Colic lymph node (tissue), 1 donor: ENCODE results near the gene RUFY1.

DNA sequence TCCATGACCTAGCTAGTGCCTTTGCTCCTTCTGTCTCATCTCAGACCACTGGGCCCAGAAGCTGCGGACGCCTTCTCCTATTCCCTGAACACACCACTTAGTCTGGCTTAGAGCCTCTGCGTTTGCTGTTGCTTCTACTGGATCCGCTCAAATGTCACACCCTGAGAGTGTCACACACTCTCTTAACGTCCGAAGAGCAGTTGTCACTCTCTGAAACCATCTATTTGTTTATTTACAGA is 1.3 kb upstream of the GRK6 start:
- PRO-cap, result no peak

GRCh38 chr5:177443479-177444085 is 3.0 kb upstream of the PRR7 start:
- PRO-cap, result no peak

DNA sequence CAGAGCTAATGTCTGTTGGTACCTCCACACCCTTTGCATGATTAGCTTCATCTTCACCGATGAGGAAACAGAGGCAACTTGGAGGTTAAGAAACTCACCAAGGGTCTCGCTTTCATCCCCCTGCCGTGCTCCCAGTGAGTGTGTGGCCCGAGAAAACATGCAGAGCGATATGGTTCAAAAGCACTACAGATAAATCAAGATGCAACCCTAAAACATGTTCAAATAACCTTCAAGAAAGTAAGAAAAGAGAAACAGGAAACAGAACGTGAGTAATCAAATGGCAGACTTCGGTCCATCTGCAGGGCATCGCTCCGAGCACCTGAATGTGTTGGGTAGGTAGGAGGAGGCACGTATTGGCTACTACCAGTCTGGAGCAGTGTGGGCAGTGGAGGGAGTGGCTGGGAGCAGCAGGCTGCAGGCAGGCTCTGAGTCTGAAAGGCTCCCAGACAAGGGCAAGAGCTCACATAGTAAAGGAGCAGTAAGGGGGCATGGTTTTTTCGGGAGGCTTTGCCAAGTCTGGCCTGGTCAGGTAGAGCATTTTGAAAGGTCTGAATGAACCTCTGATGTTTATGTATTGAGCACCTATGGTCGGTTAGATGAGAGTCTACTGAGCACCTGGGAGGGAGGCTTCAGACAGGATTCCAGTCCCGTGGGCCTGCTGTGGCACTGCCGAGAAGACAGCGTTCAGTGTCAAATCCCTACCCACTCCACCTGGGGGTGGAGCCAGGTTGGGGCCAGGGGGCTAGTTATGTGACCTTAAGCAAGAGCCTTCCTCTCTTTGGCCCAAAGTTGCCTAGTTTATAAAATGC is 5.5 kb downstream of the PRR7 start:
- PRO-cap, result no peak

DNA sequence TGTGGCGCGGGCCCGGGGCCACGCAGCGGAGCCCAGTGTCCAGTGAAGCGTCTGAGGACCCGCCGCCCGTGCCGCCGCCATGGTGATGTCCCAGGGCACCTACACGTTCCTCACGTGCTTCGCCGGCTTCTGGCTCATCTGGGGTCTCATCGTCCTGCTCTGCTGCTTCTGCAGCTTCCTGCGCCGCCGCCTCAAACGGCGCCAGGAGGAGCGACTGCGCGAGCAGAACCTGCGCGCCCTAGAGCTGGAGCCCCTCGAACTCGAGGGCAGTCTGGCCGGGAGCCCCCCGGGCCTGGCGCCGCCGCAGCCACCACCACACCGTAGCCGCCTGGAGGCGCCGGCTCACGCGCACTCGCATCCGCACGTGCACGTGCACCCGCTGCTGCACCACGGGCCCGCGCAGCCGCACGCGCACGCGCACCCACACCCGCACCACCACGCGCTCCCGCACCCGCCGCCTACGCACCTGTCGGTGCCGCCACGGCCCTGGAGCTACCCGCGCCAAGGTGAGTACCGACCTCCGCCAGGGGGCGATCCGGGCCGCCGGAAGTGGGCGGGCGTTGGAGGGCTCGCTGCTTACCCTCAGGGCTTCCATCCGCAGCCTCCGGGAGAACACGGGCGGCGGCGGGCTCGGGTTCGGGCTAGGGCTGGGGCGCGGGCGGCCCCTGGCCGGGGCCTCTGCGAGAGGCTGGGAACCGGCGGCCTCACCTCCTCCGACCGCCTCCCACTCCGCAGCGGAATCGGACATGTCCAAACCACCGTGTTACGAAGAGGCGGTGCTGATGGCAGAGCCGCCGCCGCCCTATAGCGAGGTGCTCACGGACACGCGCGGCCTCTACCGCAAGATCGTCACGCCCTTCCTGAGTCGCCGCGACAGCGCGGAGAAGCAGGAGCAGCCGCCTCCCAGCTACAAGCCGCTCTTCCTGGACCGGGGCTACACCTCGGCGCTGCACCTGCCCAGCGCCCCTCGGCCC is 8.7 kb downstream of the PRR7 start:
- PRO-cap, result bidirectional peak, plus-strand start at position 600 of the sequence, minus-strand start at position 488 of the sequence; bidirectional peak, plus-strand start at position 912 of the sequence, minus-strand start at position 859 of the sequence

GRCh38 chr5:177461961-177462741 is 11.3 kb downstream of the DBN1 start:
- PRO-cap, result no peak

DNA sequence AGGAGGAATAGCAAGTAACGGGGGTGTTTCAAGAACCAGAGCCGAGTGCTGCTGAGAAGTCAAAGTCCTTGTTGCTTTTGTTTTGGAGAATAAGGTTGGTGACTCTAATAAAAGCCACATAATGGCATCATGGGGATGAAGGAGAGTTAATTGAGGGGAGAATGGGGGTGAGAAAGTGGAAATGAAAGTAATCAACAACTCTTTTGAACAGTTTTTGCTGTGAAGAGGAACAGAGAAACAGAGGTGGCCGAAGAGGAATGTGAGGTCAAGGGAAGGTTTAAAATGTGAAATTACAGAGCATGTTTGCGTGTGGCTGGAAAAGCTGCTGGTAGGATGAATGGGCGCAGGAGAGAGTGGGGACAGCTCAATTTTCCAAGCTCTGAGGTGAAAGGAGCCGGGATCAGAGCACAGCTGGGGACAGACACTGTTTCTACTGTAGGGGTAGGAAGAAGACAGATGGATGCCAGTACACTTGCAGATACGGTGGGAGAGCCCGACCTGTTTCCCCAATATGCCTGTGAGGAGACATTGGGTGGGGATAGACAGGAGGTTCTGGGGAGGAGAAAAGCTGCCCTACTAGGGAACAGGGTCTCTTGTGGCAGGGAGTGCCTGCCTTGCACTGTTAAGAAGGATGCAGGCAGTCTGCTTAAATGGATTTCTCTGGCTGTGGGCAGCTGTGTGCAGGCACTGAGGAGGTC is 4.8 kb upstream of the PDLIM7 start:
- PRO-cap, result no peak

GRCh38 chr5:177516448-177516859 is 307 bp downstream of the DDX41 start:
- PRO-cap, result no peak

DNA sequence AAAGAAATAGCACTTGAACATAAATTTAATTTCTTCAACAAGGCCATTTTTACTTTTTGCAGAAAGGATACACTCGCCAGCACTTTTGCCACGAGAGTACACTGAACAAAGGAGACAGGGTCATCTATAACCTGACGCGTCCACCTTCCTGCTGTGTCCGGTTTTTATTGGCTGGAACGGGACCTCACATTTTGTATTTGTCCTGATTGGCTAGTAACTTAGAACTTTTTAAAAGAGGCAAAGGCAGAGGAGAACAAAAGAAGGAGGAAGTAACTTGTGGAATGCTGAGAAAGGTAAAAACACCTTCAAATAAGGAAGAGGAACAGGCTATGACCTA is 17.0 kb upstream of the TMED9 start:
- PRO-cap, result no peak

GRCh38 chr5:177616776-177617227 is 16.9 kb downstream of the B4GALT7 start:
- PRO-cap, result no peak

DNA sequence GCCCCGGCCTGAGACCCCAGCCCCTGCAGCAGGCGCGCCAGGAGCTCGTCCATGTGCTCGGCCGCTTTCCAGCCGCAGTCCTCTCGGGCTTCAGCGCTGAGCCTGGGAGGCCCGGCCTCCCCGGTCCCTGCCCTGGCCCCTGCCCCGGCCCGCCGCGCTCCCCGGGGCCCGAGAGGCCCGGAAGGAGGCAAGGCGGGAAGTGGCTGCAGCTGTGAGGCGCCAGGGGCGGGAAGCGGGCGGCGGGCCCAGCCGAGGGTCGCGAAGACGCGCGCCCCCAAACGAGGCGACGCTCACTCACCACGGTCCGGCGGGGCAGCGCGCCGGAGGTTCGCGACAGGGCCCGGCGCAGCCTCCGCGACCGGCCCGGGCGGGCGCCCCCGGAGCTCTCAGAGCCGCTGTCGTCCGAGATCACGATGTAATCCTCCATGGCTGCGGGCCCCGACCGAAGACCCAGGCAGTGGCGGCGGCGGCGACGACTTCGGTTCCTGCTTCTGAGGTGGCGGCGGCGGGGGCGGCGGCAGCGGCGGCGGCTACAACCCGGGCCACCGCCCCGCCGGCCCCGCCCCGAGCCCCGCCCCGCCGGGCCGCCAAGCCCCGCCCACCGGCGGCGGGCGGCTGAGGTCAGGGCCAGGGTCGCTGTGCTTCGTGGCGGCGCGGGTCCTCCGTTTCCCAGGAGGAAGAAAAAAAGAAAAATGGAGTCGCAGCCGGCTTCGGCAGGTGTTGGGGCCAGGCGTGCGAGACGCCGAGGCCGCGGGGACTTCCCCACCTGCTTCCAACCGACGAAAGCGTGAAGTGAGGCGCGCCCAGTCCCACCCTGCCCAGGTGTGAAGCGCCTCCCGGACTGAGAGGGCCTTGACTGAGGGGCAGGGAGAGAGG is 72.0 kb downstream of the B4GALT7 start:
- PRO-cap, result bidirectional peak, plus-strand start at position 494 of the sequence, minus-strand start at position 450 of the sequence

DNA sequence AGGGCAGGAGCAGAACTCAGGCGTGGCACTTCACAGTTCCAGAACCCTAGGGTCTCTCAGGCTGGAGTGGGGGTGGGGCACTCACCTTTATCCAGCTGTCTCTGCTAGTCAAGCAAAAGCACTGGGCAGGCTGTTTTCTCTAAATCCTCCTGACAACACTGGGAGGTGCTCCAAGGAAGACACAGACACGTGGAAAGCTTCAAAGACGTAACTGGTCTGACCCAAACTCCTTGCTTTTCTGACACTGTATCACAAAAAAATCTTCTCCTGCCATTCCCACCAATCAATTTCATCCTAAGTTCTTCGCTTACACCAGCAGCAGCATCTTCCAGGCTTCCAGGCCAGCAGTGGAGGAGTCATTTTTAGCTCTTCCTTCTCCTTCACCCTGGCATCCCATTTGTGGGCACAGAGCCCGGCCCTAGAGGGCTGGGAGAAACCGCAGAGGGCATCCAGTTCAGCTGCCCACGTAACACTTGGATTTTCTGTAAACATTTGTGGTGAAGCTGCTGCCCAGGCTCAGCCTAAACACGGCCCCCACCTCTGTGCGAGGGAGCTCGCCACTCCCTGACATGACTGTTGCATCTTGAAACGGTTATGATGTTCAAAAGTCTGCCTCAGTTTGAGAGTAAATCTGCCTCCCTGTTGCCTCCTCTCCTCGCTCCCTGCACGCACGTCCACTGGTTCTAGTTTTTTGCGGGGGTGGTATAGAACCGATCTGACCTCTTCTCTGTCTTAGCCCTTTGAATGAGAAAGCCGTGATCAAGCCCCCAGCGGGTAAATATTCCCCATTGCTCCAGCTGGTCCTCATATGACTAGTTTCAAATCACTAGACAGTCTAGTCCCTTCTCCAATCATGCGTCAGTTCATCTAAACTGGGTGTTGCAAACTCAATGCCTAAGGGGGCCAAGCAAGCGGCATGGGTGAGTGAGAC is 35.1 kb upstream of the N4BP3 start:
- PRO-cap, result no peak

DNA sequence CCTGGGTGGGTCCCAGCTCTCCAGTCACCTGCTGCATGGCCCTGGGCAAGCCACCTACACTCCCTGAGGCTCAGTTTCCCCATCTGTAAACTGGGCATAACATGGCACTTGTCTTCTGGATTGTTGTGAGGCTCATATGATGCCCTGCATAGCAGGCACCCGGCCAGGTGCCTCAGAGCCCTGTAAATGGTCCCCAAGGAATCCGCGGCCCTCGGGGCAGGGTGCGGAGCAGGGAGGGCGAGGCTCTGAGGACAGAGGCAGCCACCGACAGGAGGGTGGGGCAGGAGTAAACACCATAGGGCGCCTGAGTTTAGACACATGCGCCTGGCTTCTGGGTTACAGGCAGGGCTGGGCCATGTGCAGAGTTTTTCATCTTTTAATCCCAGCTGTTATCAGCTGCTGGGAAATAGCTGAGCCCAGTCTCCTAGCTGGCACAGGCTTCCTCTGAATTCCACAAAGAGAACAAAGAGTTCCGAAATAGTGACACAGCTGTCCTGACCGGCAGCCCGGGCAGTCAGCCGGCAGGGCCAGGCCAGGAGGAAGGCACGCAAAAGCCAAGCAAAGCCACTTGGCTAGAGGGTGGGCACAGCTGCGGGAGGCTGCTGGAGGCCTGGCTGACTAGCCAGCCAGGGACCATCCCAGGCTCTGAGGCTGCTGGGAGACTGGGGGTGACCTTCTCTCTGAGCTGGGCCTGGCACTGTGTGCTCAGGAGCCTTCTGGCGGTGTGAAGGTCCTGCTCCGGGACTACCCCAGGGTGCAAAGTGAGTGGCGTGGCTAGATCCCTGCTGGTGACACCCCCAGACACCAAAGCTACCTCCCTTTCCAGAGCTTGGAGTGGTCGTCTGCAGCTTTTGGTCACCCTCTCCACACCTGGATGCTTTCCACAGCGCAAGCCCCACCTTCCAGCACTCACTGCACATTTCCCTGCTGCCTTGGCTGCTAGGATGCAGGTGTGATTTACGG is 99.0 kb upstream of the PHYKPL start:
- PRO-cap, result no peak

DNA sequence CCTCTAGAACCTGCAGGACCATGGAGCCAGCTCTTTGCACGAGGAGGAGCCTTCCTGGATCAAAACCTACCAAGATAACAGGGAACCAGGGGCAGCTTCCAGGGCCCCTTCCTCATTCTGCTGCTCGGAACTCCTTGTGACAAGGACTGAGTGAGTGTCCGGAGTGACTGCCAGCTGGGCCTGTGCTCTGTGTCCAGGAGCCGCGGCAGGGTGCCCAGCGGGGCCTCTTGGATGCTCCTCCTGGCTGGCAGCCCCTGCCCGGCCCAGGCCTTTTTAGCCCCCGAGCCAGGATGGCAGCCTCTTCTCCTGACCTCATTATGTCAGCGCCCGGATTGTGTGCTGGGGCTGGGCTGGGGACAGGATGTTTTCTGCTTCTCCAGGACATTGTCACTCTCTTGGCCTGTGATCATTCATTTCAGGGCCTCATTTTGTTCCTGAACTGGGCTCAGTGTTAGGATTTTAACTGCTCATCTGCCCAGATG is 161.8 kb downstream of the COL23A1 start:
- PRO-cap, result no peak

DNA sequence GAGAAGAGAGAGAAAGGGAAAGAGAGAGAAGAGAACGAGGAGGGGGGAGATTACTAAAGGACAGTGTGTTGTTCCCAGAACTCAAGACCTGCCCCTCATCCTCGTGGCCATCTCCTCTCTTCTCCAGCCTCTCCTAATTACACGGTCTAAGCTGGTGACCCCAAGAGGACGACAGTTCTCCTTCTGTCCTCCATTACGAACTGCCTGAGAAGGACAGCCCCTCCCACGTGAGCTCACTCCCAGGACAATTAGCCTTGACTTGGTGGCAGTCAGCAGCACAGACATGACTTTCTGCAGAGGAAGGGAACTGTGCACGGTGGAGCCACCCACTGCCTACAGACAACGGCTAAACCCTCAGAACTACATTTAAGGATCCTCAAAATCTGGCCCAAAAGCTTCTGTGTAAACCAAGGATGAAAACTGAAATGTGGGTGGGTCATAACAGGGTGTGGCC is 99.0 kb downstream of the COL23A1 start:
- PRO-cap, result no peak

GRCh38 chr5:178527185-178527866 is 62.9 kb downstream of the COL23A1 start:
- PRO-cap, result no peak

GRCh38 chr5:178577368-178577994 is 12.7 kb downstream of the COL23A1 start:
- PRO-cap, result no peak

DNA sequence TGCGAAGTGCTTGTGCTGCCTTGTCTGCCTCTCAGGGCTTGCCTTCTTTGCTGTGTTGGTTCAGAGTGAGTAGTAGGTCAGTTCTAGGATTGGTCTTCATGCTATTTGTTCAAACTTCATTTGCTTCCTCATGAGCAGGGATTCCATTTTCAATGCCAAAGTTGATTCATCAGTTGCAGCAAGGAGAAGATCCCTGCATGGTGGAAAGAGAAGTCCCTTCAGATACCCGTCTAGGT is 16.7 kb downstream of the ZNF354C start:
- PRO-cap, result no peak

DNA sequence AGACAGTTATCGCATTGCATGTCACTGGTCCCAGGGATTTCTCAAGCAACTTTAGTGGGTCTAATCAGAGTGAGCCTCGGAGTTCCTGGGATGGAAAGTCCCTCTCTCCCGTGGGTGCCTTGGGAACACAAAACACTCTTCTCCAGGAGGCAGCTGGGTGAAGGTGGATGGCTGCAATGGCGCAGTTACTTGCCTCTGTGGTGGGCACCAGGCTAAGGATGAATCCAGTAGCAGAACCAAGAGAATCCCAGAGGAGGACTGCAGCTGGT is 33.9 kb upstream of the ADAMTS2 start:
- PRO-cap, result no peak

DNA sequence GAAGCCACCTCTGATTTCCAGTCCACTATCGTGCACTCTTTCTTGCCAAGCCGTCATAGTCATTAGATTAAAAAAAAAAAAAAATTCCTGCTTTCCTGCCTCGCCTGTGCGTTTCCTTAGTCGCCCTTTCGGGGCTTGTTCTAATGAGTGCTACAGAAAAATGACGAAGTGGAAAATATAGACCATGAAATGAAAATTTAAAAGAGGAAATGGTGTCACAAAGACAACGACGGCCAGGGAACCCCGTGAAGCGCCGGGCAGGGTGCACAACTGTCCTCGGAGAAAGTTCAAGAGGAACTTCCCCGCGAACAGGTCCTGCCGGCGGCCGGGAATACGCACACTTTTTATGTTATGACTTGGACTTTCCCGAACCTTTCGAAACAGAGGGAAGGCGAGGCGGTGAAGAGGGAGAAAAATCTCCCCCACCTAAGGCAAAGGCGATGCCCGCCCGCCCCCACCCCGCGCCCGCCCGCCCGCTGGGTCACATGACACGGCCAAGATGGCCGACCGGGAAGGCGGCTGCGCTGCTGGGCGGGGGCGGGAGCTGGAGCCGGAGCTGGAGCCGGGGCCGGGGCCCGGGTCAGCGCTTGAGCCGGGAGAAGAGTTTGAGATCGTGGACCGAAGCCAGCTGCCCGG is at the start of gene RUFY1:
Gene RUFY1 (plus strand): TSS at position 484 of the 636 bp plus-strand sequence.
- PRO-cap, result bidirectional peak, plus-strand start at position 491 of the sequence, minus-strand start at position 289 of the sequence

DNA sequence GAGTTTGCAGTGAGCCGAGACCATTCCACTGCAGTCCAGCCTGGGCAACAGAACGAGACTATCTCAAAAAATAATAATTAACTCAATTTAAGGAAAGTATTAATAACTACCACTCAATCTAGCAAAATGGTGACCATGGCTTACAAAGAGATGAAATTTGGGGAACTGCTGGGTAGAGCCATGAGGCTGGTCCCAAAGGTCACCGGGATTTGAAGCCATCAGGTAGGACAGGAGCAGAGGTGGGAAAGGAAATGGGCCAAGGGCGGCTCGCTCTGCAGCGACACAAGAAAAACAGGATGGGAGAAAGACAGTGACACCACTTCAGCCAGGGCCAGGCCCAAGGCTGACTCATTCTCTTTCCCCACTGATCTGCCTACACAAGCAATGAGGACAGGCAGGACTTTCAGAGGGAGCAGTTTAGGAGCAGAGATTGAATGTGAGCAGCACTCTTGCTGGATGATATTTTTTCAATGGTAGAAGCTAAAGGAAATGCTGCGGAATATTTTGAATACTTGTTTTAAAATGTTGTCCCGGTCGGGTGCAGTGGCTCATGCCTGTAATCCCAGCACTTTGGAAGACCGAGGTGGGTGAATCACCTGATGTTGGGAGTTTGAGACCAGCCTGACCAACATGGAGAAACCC is 3.5 kb downstream of the RUFY1 start:
- PRO-cap, result no peak